Gallbladder (tissue), 1 donor: ENCODE data around the gene PPCS.

GRCh38 chr1:40980136-40981345 is 1.0 kb downstream of the CTPS1 start:
- PRO-cap = unidirectional peak, minus-strand start at chr1:40980494; unidirectional peak, minus-strand start at chr1:40981048

DNA sequence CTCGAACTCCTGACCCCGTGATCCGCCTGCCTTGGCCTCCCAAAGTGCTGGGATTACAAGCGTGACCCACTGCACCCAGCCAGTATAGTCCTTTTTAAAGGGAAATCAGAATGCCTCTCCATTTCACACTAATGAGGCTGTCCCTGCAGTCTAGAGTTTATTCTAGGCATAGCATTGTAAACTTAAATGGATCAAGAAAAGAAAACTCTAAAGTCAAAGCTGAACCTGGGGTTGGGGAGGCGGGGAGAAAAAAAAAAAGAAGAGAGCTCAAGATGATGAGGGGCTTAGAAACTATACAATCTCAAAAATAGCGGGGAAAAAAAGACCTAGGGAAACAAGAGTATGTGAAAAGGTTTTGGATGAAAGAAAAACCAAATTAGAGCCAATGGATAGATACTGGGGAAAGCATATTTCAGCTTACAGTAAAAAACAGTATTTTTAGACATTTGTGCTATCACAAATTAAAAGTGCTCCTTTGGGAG is 79.3 kb upstream of the SLFNL1 start:
- PRO-cap = no peak

DNA sequence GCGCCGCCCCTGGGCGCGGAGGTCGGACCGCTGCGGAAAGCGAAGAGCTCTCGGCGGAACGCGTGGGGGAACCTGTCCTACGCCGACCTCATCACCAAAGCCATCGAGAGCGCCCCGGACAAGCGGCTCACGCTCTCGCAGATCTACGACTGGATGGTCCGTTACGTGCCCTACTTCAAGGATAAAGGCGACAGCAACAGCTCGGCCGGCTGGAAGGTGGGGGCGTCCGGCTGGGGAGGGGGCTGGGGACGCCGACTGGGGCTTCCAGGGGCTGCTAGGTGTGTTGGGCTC is 120.0 kb upstream of the SCMH1 start:
- PRO-cap = no peak

DNA sequence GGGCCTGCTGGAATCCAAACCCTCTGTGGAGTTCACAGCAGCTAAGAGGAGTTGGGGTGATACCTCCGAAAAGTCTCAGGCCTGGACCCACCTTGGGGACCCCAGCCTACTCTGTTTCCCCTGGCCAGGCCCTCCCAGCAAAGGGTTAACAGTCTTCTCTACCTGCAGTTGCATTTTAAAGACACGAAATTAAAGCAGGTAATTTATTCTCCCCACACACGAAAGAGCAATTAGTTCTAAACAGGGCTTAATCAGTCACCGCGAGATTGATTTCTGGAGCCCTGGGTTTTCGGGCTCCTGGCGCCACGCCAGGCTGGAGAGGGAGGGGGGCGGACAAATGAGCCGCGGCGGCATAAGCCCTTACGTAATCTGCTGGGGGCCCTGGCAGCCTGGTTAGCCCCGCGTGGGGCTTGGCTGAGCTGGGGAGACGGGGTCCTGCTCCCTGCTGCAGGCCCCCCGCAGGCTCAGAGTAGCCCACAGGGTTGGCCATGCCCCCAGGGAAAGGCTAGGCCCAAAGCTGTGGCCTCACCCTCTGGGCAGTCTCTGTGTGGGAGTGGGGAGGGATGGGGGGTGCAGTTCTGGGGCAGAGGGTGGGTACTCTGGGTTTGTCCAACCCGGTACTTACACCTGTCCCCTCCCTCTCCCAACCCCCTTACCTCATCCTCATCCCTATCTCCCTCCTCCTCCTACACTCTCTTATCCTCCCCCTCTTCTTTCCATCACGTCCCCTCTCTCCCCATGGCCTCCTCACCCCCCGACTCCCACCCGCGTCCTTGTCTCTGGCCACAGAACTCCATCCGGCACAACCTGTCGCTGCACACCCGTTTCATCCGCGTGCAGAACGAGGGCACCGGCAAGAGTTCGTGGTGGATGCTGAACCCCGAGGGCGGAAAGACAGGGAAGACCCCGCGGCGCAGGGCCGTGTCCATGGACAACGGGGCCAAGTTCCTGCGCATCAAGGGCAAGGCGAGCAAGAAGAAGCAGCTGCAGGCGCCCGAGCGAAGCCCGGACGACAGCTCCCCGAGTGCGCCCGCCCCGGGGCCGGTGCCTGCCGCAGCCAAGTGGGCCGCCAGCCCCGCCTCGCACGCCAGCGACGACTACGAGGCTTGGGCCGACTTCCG is 103.3 kb downstream of the EDN2 start:
- PRO-cap = unidirectional peak, plus-strand start at position 392 of the sequence; unidirectional peak, plus-strand start at position 699 of the sequence

GRCh38 chr1:41382748-41383194 is 101.7 kb downstream of the EDN2 start:
- PRO-cap = bidirectional peak, plus-strand start at chr1:41382893, minus-strand start at chr1:41382833

DNA sequence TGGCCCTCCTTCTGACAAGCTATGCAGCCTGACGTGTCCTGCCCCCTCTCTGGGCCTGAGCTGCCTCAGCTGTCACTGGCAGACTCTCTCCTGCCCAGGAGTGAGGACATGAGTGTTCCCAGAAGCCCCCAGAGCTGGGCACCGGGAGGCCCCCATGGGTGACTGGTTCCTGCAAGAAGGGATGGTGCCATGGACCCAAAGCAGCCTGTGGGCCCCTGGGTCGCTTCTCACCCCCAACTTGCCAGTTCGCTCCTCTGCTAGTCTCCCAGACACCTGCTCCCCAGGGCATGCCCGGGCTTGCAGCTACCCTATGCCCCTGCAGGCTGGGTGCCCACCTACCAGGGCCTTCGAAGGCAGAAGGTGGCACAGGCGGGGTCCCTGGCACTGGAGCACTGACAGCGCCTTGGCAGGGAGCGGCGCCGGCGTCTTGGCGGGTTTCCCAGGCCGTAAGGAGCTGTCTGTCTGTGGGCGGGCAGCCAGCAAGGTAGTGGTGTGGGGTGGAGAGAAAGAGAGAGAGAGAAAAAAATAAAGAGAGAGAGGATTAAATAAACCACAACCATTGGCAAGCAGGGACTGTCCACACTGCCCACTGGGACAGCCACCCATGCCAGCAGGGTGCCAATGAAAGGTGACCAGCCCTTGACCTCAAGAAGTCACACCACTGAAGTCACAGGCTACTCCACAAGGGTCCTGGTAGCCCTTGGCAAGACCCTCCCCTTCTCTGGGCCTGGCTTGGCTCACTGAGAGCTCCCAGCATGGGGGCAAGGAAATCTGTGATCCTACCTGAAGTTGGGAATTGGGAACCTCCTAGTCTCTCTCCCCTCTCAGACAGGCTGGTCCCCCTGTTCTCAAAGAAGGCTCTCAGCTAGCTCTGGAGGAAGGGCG is 2.1 kb downstream of the EDN2 start:
- PRO-cap = no peak

- PRO-cap = no peak
These were observed 2.1 kb upstream of the EDN2 start for GRCh38 chr1:41486240-41487369.

- PRO-cap = no peak
These were observed 18.4 kb upstream of the EDN2 start for GRCh38 chr1:41502822-41503338.

DNA sequence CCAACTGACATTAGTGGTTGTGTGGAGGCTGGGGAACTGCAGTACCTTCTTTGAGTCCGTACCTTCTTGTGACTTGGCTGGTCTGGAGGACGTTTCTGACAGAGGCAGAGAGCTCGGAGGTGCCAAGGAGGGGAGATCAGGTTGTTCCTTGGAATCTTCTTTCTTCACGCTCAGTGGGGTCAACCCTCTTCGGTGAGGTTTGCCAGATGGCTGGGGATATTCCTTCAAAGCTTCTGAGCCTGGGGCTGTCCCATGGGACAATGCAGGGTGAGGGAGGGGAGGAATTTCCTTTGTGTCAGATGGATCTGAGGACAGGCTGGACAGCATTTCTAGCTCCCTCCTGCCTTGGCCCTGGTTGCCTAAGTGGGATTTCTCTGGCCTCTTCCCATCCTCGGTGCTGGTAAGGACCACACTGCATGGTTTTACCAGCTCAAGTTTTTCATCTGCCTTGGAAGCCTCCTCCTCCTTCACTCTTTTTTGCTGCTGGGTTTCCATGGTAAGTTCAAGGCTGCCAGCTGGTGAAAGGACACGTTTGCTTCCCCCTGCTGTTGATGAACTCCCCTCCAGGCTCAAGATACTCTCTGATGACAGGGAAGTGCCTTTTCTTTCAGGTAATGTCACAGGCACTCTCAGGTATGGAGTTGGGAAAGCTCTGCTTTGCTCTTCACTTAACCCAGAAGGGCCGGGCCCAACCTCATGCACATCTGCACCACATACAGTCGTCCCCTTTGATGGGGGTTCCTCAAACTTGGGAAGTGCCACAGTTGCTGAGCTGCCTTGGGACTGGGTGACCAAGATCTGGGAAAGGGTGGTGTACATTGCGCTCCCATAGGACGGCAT is 95.7 kb upstream of the EDN2 start:
- PRO-cap = no peak

GRCh38 chr1:41583071-41583918 is 98.8 kb upstream of the EDN2 start:
- PRO-cap = no peak

DNA sequence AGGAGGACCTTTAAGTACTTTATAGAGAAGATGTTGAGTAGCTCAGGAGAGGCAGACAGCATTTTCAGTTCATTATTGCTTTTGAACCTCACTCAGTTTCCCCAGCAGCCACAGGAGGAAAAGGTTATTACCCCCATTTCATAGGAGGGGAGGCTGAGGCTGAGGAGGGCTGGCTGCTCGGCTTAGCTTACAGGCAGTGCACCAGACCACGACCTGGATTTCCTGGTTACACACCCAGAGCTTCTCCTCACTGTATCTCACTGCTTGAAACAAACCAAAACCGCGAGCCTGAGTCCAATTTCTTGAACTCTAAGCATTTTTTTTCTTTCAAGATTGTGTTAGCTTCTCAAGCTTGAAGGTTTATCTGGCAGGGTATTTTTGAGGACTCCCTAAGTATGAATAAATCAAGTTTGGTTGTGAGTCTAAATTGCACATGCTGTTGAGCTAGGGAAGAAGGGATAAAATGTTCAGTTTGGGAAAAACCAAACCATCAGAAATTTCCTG is 188.9 kb upstream of the EDN2 start:
- PRO-cap = no peak

- PRO-cap = no peak
These were observed 154.2 kb downstream of the HIVEP3 start for GRCh38 chr1:41764450-41764917.

DNA sequence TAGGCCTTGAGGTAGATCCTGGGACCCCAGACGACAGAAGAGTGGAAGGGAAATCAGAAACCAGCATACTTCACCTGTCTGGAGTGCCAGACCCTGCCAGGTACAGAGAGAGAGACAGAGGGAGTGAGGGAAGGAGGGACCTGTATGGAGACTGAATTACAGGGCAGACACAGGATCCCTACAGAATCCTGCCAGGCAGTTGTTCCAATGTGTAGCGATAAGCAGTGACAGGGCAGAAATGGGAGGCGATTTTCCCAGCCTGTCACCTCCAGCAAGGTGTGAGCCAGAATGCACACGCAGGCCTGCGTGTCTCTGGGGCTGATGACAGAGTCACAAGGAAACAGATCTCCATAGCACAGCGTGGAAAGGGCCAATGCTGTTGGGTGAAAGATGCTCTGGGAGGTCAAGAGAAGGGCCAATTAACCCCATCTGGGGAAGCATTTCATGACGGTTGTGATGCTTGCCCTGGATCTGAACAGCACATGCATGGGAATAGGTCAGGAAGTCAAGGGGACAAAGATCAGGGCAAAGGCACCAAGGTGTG is 111.3 kb downstream of the HIVEP3 start:
- PRO-cap = no peak

GRCh38 chr1:41823310-41823918 is 95.3 kb downstream of the HIVEP3 start:
- PRO-cap = no peak

GRCh38 chr1:41875484-41875989 is 43.2 kb downstream of the HIVEP3 start:
- PRO-cap = no peak

DNA sequence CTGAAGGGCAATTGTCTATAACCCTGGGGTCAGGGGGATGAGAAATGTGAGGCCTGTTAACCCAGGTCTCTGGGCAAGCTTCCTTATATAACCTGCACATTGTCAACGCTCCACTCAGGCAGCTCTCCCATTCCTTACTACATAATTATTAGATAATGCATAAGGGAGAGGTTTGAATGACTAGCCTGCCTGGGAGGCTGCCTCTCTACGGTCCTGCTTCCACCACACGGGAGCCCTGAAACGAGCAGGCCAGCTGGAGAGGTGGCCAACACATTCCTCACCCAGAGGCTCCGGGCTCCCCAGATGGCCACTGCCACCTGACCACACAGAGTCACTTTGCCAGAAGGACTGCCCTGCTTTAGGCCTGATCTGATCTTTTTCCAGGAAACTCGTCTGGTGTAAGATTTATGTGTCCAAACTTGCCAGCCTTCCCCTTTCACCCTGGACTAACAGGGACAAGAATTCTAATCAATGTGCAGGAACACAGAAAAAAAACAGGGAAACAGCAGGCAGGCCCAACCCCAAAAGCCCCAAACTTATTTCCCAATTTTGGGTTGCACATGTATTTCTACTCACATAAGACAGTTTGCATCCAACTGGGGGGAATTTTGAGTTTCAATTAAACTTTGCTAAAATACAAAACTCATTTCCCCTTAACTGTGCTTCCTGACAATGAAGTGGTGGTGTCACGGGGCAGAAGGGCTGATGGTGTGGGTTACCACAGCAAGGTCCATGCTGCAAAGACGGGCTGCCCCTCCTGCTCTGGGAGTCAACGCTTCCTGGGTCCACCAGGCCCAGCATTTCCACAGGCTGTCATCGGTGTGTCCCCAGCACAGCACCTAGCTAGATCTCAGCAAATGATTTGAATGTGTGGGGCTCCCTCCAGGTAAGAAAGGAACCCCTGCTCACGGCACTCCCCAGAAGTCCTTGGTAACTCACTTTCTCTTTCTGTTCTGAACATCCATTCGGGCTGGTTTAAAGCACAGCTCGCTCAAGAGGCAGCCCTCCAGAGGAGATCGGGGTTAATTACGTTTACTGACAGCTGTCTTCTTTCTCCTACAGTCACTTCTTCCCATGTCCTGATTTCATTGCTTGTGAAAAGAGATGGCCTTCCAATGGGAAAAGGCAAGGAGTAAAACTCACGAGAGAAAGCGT is 27.6 kb downstream of the HIVEP3 start:
- PRO-cap = unidirectional peak, minus-strand start at position 929 of the sequence

DNA sequence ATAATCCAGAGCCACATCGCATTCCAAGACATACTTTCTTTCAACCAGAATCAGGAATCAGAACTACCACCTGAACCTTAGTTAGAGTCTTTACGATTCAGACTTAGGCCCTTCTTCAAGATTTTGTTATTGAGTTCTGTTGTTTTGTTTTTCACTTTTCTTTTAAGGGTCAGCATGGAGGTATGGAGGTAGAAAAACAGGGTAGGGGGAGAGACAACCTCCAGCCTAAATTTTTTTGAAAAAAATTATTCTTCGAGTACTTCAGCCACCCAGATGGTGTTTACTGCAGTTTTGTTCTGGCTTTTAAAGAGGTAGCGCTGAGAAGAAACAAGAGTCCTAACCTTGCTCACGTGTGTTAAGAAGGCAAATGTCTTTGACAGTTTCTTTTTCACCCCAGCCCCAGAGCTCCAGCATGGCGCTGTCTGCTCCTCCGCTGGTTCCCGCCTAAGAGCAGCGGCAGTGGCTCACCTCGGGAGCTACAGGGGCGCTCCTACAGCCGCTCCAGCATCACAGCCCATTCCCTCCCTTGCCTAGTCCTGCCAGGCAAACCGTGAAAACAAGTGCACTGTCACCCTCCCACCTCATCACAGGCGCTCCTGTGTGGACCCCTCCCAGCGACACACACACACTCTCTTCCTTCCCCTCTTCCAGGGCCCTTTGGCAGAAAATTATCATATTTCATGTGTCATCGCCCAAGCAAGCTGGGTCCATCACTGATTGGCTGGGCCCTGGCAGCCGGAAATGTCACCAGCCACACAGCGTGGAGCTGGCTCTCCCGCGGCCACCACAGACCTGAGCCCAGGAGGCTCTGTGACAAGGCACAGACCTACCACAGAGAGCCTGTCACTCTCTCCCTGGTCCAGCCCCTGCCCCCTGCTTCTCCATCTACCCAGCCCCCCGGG is 1.0 kb upstream of the HIVEP3 start:
- PRO-cap = bidirectional peak, plus-strand start at position 789 of the sequence, minus-strand start at position 659 of the sequence

- PRO-cap = no peak
These were observed 103.3 kb upstream of the HIVEP3 start for GRCh38 chr1:42021763-42022719.

- PRO-cap = bidirectional peak, plus-strand start at chr1:42456564, minus-strand start at chr1:42456448; bidirectional peak, plus-strand start at chr1:42456953, minus-strand start at chr1:42456934
These were observed at the start of gene PPCS for GRCh38 chr1:42456148-42457357. PPCS (plus strand) TSS chr1:42456543.

- PRO-cap = bidirectional peak, plus-strand start at chr1:42682426, minus-strand start at chr1:42682156
These were observed 482 bp upstream of the YBX1 start for GRCh38 chr1:42681611-42682261.